Iris pigment epithelial cell (primary cell): ENCODE results near the genes OPN5, GLYATL3, C6orf141 and DEFB114.

DNA sequence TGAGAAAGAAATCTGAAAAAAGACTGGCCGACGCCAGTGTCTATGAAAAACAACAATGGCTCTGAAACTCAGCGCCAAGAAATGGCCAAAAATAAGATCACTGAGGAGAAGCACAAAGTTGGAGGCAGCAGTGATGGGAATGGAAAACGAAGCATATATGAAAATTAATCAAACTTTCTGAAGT is 11.1 kb upstream of the ADGRF5 start:
- RRBS = no CpG with 5 or more reads among the region's 4 CpGs

DNA sequence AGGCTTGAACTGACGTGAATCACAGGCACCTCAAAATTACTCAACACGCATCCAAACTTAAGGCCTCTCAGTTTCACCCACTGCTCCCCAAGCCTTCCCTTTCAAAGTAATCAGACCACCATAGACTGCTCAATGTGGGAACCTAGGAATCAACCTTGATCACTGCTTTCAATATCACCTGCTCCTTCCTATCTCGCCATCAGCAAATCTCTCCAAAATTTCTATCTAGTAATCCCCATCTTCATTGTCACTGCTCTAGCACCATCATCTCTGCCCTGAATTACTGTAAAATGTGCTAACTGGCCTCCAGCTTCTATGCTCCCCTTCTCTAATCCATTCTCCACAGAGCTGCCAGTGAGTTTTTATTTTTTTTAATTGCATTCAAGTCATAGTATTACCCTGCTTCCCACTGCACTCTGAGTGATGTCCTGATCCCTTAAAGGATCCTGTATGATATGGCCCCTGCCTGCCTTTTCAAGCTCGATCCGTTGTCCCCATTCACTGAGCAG is 9.5 kb downstream of the TNFRSF21 start:
- RRBS = no CpG with 5 or more reads among the region's 5 CpGs

DNA sequence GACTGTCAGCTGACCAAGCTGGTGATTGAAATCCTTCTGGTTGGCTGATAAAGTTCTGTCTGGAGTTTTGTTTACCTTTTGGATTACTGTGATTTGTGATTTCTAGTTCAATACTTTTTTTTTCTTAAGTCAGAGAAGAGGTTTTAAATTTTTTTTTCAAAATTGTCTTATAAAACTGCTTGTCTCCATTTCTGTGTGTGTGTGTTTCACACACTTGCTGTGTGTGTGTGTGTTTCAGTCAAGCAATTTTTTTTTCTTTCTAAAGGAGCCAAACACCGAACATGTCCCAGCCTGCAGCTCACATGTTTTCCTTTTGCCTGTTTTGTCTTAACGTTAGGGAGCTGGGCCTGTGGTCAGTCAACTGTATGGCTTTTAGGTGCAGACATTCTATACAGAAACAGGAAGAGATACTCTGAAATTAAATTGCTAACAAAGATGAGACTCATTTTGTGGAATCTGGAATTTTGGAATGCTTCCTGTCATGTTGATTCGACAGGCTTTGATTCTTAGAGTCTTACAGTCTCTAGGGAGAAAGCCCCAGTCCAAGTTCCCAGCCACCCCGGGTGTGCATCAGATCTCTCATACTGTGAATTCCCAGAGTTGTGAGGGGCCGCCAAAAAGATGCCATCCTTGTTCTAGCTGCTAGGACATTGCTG is 28.4 kb upstream of the ADGRF4 start:
- RRBS = no CpG with 5 or more reads among the region's 5 CpGs

DNA sequence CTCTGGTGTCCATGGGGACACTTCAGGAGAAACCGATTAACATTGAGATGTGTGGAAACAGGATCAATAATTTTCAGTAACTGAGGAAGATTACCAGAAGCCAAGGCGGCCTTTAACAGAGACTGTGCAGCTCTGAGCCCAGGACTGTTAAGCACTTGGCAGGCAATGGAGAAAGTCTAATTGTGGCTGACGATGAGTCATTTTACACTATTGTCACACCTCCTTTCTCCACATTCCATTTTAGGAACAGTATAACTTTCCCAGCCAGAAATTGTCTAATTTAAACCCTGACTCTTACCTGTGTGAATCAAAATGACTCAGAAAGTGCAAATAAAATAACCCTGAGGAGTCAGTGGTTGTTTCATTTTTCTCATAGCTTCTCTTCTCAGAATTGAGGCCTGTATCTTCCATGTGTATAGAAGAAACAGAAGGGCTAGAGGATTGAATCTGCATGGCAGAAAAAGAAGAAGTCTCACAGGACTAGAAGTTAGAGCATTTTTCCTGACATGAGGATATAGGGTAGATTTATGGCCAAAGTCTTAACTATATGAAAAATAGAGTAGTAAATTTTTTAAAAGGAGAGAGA is 40.0 kb upstream of the OPN5 start:
- RRBS = no CpG with 5 or more reads among the region's 3 CpGs

DNA sequence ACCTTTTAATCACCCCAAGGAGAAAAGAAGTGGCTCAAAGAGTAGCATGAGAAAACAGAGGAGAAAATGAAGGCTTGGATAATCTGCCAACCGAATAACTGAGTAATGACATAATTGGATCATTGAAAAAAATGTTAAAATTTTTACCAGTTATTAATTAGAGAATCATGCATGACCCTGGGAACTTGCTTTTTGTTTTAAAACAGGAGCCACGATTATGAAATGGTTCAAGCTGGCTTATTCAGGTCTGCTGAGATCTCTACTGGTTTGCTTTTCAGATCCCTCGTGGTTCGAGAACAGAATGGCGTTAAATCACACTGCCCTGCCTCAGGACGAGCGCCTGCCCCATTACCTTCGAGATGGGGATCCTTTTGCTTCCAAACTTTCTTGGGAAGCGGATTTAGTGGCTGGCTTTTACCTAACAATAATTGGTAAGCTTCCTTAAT is at the start of gene OPN5:
OPN5 (plus strand) TSS at position 267 of the 446 bp plus-strand sequence.
- RRBS = no CpG with 5 or more reads among the region's 9 CpGs

GRCh38 chr6:49499714-49500177 is at the start of gene GLYATL3:
TSS of gene GLYATL3 (plus strand) at chr6:49499923.
- RRBS = no CpG with 5 or more reads among the region's 2 CpGs

DNA sequence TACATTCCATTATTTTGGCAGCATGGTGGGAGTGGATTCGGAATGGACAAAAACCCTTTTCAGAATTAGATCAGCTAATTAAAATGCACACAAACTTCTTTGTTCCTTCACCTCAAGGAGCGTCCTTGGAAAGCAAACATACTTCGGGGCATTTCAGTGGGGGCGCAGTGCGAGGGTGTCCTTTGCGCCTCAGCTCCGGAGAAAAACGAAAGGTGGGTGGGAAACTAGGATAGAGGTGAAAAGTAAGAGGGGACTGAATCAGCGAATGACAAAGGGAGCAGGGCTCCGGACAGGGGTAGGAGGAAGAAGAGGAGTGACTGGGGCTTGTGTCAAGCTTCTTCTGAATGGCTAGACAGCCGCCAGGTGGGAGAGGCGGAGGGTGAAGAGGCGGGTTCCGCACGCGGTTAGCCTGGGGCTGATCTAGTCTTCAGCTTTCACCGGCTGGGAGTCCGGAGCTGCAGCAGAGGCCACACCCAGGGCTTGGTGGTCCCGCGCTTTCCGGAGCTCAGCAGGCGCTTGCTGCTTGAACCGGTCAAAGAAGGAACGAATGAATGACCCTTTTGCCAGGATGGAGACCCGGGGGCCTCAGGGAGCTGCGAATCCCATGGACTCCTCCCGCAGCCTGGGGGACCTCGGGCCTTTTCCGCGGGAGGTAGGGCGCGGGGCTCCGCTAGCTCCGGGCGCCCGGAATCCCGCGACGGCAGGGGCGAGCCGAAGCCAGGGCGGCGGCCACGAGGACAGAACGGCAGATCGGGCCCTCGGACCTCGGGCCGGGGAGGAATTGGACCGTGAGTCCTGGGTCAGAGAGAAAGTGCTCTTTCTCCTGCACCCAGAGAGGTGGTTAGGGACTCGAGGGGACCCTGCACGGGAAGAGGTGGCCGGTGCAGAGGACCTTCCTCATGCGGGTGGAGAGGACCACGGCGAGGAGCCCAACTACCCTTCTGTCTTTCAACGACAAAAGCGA is at the start of gene C6orf141:
C6orf141 (plus strand) TSS at position 423 of the 964 bp plus-strand sequence.
- RRBS = 1% methylated on average over 29 of the region's 58 CpGs

DNA sequence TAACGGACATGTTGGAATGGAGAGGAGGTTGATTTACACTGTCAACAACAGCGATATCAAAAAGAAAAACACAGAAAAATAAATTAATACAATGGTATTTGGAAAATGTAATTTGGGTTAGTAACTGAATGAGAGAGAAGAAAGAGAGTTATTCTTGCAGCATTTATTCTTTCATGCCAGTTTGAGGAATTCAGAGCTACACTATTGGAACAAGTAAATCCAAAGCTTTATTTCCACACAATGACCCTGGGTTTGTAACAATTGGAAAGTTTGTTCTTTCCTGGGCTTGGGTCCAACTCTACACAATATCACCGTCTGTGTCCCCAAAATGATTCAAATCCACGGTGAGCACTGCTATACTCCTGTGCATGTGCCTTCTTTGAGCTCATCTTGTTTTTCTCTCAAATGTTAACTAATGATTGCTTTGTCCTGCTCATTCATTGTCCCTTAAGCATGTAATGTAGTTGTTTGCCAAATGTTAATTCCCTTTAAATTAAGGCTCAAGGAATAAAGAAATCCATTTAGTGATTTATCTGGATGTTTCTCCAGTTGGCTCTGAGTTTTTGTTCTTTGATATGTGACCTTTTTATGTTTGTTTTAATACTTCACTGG is 20.4 kb upstream of the CRISP3 start:
- RRBS = no CpG with 5 or more reads among the region's 4 CpGs

DNA sequence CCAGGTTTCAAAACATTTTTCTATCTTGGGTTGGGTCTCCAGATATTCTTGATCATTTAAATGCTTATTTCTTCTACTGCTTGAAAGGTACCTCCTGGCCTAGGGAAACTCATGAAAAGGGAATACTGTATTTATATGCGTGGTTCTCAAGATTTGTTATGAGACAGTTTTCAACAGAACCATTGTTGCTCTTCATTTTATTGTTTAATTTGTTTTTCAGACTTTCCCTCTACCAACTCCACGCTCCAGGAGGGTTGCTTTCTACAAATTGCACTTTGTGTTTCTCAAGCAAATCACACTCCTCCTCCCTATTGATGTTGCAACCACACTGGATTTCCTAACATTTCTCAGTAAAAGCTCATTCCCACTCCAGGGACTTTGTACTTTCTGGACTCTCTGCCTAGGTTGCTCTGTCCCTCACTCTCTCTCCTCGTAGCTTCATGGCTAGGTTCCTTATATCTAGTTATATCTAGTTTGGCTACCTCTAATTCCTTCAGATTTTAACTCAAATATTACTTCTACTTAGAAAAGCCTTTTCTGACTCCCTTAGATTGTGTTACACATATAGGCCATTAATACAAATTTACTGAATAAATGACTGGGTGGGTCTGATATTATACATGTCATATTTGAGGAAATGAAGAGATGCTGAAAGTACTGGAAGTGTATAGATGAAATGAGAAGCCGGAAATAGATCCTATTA is 20.3 kb downstream of the PGK2 start:
- RRBS = no CpG with 5 or more reads among the region's 4 CpGs

- RRBS = no CpG with 5 or more reads among the region's 2 CpGs
Observed at GRCh38 chr6:49964008-49964322, at the start of gene DEFB114. TSS of gene DEFB114 (minus strand) at chr6:49964164.

DNA sequence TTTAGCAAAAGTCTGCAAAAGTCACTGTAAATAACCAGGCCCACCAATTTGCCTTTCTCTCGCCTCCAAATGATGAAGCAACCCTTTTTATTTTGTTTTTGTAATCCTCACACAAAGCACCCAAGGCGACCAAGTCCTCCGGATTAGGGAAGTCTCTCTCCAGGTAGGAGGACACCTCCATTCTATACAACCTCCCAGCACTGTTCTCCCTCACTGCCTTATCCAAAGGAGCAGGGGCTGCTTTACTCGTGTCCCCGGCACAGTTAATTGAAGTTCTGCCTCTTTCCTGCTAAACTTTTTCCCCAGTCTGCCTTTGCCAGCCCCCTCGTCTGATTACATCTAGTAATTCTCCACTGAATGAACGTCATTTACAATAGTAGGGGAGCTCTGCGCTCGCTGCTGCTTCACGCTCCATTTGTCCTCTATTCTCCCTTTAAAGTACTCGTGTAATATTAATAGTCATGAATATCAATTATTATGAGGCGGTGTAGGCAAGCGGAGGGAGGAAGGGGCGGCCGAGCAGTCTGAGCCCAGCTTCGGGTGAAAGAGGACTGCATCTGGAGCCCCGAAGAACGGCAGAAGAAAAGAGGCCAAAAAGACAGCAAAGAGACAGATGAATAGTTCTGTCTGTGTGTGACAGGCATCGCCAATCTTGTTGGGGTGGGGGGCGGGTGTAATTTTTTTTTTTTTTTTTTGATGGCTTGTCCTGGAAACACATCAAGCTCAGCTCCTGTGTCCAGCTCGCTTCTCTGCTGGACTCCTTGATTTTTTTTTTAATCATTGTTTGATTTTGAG is 2.8 kb downstream of the TFAP2B start:
- RRBS = no CpG with 5 or more reads among the region's 21 CpGs

DNA sequence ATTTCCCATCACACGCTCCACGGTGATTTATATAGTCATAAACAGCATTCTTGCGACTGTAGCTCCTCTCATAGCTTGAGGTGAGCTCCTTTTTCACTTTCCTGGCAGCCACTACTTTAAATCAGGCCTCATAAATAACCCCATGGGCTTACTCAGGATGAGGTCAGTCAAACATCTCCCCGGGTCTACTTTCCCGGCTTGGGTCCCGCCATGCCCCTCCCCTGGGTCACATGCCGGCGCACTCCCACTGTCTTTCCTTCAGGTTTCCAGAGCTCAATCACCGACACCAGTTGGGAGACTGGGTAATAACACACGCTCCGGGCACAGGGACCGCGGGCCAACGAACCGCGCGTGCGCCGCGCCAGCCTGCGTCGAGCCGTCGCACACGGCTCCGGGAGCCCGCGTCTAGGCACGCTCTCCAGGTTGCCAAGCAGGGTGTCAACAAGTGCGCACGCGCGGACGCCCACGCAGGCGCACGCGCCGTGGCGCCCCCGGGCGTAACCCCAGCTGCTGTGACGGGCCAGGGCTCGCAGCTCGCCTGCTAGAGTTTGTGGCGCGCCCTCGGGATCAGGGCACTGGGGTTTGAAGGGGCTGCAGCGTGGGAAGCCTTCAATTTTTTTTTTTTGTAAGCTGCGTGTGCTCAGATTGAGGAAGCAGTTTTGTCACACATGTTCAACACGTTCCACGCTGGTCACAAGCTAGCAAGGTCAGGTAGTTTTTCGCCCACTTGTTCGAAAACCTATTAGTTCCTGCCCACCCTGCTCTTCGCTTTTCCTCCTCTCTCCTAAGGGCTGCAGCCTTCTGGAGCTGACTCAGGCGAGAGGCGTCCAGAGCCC is 31.7 kb downstream of the TFAP2B start:
- RRBS = 6% methylated on average over 30 of the region's 57 CpGs

- RRBS = no CpG with 5 or more reads among the region's 16 CpGs
Observed at GRCh38 chr6:51121634-51122123, 303.0 kb downstream of the TFAP2B start.

GRCh38 chr6:52078099-52078718 is 9.2 kb downstream of the PKHD1 start:
- RRBS = no CpG with 5 or more reads among the region's 11 CpGs

- RRBS = no CpG with 5 or more reads among the region's 3 CpGs
Observed at GRCh38 chr6:52333625-52334254, 28.2 kb upstream of the PAQR8 start.

DNA sequence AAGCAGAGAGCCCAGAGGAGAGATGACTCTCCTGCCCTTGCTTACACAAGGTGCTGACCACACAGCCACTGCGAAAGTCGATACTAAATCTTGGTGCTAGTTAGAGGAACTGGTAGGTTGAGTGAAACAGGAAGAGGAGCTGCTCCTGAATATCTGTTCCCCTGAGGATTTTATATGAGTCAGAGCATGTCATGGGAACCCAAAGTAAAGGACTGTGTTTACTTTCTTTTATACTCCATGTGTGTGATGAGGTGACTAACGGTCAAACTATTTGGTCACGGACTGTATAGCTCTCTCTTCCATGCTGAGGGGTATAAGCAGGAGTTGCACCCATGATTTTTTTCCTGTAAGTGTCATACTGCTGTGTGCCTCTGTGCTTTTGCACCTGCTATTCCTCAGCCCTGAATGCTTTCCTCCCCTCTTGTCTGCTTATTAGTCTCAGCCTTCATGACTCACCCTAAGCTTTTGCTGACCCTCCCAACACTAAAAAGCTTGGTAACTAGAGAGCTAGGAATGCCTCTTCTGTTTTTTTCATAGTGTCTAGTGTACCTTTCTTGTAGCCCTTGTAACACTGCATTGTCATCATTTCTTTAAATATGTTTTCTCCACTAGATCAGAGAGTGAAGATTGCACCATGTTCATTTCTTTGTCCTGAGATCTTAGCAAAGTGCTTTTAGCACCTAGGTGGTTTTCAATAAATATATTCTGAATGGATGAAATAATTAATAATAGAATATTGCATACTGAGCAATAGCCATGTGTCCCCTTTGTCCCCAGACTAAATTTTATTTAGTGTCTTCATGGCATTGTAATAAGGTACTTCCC is 9.4 kb upstream of the PAQR8 start:
- RRBS = no CpG with 5 or more reads among the region's 4 CpGs

- RRBS = 25% methylated on average over 1 of the region's 8 CpGs
Observed at GRCh38 chr6:52389491-52390020, 27.6 kb downstream of the PAQR8 start.

DNA sequence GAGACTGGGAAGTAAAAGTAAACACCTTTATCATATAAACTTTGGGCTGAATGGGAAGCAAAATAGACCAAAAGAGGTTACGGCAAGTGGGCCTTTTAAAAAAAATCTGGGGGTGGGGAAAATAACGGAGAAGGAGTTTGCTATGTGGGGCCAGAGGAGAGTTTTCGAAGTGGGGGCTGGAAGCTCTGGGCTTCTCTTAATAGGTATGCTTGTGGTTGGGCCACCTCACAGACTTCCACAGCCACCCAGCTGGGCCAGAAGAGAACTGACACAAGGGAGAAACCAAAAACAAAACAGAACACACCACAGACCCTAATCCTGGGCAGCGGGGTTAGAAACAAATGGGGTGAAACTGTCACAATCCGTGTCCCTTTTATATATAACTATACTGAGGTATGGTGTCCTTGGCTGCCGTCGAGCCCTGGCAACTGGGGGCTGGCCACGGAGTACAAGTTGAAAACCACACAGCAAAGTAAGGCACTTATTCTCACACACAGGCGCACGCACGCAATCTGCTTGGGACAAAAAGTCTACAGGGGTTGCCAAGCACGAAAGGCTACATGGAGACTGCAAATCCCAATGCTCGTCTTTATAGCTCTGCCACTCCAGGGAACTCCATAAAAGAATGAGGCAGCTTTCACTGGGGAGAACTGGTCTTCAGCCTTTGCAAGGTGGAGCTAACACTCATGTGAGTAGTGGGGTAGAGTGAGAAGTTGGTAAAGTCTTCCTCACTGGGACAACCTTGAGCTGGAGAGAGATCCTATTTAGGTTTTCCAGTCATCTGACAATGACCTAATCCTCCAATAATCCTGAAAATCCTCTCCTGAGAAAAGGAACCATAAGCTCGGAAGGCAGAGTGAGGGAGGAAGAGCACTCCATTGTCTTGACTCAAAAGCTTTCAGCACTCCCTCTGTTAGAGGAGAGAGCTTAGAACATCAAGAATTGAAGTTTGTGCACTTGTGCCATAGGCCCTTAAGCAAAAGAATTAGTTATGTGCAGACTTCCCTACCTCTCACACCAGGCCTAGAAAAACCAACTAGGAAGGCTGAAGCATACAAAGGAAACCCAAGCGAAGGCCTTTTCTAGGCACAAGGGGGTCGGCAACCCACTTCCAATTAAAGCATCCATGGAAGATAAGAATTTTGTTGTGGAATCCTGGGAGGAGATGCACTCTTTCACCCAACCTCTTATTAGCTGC is 78.1 kb downstream of the TRAM2 start:
- RRBS = no CpG with 5 or more reads among the region's 16 CpGs

DNA sequence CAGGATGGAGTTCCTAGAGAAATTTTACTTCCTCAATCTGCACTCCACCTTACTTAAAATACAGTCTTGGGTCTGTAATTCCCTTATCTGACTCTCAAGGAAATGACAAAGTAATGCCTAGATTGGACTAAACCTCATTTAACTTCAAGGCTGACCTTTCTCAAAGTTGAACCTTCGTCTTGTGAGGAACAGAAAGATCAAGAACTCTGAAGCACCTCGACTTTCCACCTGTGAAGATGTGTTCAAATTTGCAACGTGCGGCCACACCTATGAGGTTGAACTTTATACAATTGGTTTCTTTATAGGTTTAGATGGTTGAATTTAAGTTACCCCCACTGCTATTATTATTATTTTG is 1.2 kb upstream of the TRAM2 start:
- RRBS = no CpG with 5 or more reads among the region's 4 CpGs

DNA sequence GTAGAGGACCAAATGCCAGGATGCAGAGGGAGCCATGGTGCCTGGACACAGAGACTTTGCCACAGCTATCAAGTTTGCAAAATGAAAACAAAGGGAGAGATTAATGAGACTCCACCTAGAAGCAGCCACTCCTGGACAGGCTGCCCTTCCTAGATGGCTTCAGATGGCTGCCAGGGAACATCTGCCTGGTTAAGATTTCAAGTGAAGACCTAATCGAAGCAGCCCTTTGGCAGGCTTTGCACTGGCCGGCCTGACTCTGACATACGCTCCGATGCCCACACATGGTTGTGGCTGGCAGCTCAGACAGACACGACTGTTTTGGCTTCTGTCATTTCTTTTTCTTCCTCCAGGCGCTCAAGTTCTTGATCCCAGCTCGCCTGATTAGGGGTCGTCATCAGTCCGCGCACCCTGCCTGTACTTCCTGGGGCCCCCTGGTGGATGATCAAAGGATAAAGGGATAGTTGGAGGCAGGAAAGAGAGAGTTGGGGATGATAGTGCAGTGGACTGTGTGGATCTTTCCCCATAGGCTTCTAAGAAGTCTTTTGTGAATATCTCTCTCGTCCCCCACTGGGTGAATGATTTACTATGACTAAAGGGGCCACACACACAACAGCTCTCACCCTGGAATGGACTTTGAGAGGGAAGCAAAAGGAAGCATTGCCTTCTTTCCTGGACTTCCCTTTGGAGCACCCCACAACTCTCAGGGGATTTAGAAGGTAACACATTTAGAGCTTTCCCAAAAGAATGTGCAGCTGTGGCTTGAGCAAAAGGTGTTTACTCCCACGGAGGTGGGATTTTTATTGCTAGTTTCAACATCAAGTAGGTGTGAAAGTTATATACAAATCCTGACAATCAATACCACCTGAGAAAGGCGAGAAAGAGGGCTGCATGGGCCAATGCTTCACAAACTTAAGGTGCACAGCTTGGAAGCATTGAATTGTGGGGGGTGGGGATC is 21.4 kb upstream of the TRAM2 start:
- RRBS = no CpG with 5 or more reads among the region's 13 CpGs